SP-49 (cell line): ENCODE data around the genes TRIM26 and PRR3.

- PRO-cap = no peak
Observed at GRCh38 chr6:29792768-29793142, 34.9 kb upstream of the HLA-G start.

GRCh38 chr6:29927988-29928487 is 14.3 kb upstream of the HLA-A start:
- PRO-cap = no peak

- PRO-cap = unidirectional peak, minus-strand start at chr6:29977256
Observed at GRCh38 chr6:29976525-29977675, 34.6 kb downstream of the HLA-A start.

- PRO-cap = no peak
Observed at GRCh38 chr6:29980570-29981032, 38.3 kb downstream of the HLA-A start.

DNA sequence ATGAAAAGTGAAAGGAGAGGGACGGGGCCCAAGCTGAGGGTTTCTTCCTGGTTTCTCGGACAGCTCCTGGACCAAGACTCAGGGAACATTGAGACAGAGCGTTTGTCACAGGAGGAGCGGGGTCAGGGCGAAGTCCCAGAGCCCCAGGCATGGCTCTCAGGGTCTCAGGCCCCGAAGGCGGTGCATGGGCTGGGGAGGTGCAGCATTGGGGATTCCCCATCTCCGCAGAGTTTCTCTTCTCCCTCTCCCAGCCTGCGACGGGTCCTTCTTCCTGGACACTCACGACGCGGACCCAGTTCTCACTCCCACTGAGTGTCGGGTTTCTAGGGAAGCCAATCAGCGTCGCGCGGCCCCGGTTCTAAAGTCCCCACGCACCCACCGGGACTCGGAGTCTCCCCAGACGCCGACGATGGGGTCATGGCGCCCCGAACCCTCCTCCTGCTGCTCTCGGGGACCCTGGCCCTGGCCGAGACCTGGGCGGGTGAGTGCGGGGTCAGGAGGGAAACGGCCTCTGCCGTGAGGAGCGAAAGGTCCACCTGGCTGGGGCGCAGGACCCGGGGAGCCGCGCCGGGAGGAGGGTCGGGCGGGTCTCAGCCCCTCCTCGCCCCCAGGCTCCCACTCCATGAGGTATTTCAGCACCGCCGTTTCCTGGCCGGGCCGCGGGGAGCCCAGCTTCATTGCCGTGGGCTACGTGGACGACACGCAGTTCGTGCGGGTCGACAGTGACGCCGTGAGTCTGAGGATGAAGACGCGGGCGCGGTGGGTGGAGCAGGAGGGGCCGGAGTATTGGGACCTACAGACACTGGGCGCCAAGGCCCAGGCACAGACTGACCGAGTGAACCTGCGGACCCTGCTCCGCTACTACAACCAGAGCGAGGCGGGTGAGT is 54.6 kb upstream of the POLR1H start:
- PRO-cap = no peak

GRCh38 chr6:30101665-30101948 is 11.3 kb downstream of the TRIM31 start:
- PRO-cap = no peak

- PRO-cap = no peak
Observed at GRCh38 chr6:30122420-30122753, 9.5 kb upstream of the TRIM31 start.

GRCh38 chr6:30122754-30123159 is 9.9 kb upstream of the TRIM31 start:
- PRO-cap = no peak

- PRO-cap = no peak
Observed at GRCh38 chr6:30127105-30127733, 8.7 kb upstream of the TRIM40 start.

DNA sequence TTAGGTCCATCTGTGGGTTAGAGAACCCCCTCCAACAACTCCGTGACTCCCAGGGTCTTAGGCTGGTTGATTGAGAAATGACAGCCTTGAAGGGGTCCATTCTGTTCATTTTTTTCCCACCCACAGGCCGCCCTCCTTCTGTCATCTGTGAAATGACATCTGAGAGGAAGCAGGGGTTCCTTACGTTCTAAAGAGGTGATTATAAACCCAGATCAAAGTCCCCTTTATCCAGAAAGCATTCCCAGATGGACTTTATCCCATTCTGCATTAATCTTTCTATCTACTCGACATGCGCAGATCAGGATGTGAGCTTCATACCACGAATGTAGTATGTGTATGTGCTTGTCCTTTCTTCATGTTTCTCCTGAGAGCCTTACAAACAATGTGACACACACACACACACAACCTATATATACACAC is 5.9 kb downstream of the TRIM10 start:
- PRO-cap = no peak

DNA sequence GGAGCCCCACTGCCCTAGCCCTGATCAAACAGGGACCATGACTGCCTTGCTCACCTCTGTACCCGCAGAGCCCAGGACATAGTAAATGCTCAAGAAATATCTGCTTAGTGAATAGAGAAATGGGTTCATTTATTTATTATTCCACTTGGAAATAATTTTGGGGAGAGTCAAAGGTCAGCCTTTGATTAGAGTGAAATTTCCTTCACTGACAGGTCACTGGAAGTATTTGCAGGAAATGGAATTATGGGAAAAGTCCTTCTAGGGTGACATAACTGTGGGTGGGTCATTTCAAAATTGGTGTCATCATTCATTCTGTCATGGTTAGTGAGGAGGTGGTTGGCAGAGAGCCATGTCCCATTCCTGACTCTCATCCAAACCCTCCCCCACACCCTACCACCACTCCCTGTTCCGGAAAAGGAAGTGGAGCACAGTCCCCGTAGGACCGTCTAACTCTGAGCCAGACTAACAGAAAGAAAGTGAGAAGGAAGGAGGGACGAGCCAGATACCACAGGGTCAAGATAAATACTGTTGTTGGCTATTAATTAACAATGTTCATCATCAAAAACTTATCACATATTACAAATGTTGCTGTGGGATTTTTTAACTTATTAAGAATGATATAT is 4.9 kb downstream of the TRIM10 start:
- PRO-cap = no peak

- PRO-cap = no peak
Observed at GRCh38 chr6:30192485-30193079, 20.6 kb downstream of the TRIM26 start.

GRCh38 chr6:30213244-30213667 is at the start of gene TRIM26:
TRIM26 (minus strand) TSS chr6:30213406.
- PRO-cap = bidirectional peak, plus-strand start at chr6:30213597, minus-strand start at chr6:30213363

- PRO-cap = no peak
Observed at GRCh38 chr6:30259486-30260031, 46.4 kb upstream of the TRIM26 start.

DNA sequence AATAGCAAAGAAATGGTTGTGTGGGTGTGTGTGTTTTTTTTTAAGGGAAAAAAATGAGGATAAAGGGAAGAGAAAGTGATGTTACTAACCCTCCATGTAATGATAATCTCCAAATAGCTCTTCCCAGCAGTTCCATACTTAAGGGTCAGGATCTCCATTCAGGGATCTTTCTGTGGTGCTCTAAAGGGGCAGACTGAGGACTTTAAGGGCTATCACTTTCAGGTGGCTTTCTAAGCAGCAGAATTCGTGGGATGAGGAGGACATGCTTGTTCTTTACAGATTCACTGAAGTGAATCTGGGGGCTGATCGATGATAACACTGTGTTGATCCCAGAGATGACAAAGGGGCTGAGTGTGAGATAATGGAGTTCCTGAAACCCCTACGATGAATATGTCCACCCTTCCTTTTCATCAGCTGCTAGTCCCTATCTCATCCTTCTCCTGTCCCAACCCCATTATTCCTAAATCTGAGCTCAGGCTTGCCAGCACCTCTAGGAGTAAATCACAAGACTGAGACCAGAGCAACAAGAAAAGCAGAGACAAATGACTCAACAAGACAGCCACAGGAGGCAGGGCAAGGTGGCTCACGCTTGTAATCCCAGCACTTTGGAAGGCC is 16.8 kb upstream of the TRIM39 start:
- PRO-cap = no peak

DNA sequence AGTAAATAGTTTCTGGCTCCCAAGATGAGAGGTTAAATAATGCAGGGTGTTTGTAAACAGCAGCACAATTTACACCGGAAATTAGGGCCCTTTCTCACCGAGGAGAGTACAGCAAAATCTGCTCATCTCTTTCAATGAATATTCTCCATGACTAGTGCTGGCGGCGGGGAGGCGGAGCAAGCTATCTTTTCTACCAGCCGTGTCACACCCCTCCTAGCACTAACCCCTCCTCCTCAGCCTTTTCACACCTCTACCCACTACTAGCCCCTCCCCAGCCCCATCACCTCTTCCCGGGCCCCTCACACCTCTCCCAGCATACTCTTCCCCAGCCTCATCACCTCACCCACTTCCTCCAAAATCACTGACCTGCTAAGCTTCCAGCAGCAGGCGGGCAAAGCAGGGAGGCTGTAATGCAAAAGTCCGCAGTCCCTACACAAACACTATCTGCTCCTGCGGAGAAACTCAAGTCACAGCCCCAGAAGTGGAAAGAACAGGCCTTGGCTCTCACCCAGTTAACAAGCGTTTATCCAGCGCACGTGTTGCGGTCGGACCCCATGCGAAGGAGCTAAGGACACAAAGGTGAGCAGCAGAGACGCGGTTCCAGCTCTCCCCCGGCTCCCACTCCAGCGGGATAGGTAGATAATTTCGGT is 959 bp upstream of the TRIM39 start:
- PRO-cap = no peak

- PRO-cap = no peak
Observed at GRCh38 chr6:30493500-30494599, 4.5 kb downstream of the HLA-E start.

- PRO-cap = no peak
Observed at GRCh38 chr6:30535193-30535392, 21.2 kb downstream of the GNL1 start.

DNA sequence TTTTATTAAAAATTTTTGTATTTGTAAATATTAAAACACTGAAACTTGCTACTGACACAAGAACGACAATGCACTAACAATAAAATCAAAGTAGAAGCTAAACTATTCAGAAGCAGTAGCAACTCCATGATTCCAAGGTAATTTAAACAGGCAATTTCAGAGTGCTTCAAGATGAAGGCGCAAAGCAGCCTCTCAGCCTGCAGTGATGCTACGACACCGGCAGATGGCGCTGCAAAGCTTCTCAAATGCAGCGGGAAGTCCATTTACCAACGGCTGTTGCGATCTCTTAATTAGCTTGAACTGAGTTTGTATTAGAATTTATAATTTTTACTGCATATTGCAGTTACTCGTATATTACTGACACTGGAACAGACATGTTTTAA is 14.9 kb downstream of the GNL1 start:
- PRO-cap = no peak

DNA sequence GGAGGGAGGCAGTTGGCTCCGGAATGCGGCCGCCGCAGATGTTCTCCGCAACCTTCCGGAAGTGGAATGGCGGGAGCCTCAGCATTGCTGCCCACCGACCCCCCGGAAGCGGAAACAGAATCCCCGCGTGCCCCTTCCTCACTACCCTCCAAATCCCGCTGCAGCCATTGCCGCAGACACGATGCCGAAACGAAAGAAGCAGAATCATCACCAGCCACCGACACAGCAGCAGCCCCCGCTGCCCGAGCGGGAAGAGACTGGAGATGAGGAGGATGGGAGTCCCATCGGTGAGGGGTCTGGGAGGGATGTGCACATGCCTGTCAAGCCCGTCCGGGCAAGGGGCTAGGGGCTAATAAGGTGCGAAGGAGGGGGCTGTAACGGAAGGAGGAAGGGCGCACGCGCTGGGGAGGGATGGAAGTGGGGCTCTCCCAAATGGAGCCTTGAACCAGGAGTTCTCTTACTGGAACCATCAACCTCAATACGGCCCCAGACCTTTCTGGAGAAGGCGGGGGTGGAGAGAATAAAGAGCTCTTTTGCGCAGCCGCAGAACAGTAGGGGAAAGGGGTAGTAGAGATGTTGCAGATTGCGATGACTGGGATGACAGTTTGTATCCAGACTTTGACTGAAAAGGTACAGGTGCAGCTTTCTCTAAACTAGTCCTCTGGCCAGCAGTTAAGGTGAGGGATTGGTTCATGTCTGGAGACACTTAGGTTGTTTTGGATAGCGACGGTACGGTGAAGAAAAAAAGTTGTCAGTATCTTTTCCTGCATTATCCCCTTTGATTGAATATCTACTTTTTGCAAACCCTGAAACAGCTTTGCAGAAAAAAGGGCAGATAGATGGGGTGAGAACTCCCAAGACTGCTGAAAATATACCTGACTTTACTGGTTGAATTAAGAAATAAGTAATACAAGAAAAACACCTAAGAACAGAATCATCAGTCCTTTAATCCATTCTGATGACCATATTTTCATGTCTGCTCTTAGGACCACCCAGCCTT is at the start of gene PRR3:
Gene PRR3, plus strand, starts transcription at position 132 of the 1,000 bp plus-strand sequence.
- PRO-cap = bidirectional peak, plus-strand start at position 141 of the sequence, minus-strand start at position 68 of the sequence